GM19240 (cell line): ENCODE data around the genes ZNF433 and NACC1.

GRCh38 chr19:12034879-12036194 is at the start of gene ZNF433:
ZNF433 (minus strand) TSS chr19:12035679.
- RRBS = 3% methylated on average over 20 of the region's 75 CpGs

GRCh38 chr19:12373627-12373874 is 8.1 kb upstream of the ZNF442 start:
- RRBS = no CpG with 5 or more reads among the region's 3 CpGs

GRCh38 chr19:12770980-12771537 is 4.3 kb downstream of the HOOK2 start:
- RRBS = no CpG with 5 or more reads among the region's 18 CpGs

DNA sequence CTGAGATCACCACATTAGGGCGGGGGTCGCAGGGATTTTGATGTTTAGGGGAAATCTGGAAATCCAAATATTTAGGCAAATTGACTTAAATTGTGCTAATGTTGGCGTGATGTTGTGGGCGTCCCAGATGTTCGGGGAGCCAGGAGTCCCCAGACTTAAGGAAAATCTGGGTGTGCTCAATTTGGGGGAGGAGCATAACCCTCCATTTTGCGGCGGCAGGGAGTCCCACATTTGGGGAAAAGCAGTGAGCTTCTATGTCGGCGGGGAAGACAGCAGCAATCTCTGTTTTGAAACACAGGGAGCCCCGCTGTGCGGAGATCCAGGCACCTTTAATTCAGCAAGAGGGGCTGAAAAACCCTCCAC is 3.3 kb upstream of the HOOK2 start:
- RRBS = no CpG with 5 or more reads among the region's 11 CpGs

- RRBS = no CpG with 5 or more reads among the region's 13 CpGs
Observed at GRCh38 chr19:12792796-12793002, 1.4 kb downstream of the JUNB start.

DNA sequence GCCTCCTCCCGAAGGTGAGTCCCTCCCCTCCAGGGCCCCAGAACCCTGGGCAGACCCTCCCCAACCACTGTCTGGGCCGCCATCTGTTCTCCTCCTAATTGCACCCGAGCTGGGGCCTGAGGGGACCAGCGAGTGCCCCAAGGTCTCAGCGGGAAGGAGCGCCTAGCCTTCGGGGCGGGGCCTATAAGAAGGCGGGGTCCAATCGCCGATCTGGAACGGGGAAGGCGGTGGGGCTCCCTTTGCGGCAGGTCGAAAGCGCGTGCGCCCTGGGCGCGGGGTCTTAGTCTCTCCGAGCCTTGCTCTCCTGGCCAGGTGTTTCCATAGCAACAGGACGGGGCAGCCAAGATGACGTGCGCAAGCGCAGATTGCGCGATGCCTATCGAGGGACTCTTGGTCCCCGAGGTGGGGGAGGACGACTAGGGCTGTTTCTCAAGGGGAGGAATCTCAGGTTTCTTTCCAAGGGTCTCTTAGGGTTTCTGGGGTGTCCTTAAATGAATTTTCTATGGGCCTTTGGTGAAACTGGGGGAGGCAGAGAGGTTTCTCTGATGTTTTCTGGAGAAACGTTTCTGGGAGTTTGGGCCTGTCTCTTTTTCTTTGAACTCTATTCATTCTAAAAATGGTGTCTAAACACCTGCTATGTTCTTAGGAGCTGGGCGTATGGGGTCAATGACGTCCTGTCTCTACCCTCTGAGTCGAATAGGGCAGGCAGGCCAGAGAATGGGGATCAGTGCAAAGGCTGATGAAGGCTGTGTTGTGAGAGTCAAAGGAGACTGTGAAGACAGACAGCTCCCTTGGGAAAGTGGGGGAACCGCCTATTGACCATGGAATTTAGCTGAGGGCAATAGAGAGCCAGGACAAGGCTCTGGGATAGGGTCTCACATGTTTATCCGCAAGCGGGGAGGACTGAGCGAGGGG is 3.0 kb downstream of the MAST1 start:
- RRBS = no CpG with 5 or more reads among the region's 38 CpGs

DNA sequence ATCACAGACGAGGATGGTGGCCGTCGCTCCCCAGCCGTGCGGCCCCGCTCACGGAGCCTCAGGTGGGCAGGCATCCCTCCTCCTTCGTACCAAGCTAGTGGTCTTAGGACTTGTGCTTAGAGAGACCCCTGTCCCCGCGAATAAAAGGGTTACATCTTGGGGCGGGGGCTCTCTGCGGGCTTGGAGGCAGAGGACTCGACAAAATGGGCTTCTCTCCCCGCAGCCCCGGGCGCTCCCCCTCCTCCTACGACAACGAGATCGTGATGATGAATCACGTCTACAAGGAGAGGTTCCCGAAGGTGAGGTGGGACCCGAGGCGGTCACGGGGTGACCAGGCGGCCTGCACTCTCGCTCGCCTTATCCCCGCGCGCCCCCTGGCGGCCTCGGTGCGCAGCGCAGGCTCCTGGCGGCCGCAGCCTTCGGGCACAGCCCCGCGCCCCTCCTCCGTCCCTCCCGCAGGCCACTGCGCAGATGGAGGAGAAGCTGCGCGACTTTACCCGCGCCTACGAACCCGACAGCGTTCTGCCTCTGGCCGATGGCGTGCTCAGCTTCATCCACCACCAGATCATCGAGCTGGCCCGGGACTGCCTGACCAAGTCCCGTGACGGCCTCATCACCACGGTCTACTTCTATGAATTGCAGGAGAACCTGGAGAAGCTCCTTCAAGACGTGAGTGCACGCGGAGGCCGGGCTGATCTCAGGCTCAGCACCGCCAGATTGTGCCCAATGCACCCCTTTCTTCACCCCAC is 9.2 kb downstream of the MAST1 start:
- RRBS = 40% methylated on average over 7 of the region's 61 CpGs

DNA sequence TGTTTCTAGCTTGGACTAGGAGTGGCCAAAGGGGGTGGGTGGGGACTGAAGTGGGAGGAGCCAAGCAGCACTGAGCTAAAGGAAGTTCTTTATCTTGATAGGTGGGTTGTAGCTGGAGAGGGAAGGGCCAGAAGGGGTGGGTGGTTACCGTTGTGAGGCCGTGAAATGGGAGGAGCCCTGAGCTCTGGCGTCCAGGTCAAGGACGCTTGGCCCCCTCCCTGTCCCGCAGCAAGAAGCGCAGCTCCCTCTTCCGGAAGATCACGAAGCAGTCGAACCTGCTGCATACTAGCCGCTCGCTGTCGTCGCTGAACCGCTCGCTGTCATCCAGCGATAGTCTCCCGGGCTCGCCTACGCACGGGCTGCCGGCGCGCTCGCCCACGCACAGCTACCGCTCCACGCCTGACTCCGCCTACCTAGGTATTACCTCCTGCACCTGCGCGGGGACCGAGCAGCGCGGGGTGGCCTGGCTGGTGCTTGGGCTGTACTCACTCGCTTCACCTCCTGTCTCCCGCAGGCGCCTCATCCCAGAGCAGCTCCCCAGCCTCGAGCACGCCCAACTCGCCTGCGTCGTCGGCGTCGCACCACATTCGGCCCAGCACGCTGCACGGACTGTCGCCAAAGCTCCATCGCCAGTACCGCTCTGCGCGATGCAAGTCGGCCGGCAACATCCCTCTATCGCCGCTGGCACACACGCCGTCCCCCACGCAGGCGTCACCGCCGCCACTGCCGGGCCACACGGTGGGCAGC is 8.0 kb downstream of the DNASE2 start:
- RRBS = 97% methylated on average over 13 of the region's 64 CpGs

DNA sequence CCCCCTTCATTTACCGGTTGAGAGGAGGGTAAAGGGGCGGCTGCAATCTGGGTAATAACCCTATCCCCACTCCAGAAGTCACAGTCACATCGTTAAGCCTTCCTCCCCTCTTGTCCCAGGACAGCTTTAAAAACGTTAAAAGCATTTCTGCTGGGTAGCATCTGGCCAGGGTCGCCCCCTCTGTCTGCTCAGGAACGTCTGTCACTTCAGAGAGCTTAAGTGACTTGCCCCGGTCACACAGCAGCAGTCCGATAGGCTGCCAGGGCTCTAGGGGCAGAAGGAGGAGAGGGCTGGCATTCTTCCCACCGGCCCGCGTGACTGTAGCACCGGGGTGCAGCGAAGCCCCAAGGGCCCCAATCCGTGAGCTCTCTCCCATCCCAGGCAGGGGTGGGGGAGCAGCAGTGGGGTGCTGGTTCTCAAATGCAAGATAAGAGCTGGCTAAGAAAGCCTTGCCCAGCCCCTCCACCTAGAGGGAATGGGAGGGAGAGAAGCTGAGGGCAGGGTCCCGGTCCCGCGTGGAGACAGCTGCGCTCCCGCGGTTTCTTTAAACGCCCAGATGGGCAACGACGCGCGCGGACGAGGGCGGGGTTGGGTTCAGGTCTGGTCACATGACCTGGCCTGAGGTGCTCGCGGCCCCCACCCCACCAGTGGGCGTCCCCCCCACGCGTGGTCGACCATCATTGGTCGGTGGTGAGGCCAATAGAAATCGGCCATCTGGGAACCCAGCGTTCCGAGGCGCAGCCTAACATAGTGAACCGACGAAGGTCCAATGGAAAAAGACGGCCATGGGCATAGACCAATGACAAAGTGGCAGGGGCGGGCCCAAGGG is 476 bp upstream of the CALR start:
- RRBS = 3% methylated on average over 3 of the region's 43 CpGs

DNA sequence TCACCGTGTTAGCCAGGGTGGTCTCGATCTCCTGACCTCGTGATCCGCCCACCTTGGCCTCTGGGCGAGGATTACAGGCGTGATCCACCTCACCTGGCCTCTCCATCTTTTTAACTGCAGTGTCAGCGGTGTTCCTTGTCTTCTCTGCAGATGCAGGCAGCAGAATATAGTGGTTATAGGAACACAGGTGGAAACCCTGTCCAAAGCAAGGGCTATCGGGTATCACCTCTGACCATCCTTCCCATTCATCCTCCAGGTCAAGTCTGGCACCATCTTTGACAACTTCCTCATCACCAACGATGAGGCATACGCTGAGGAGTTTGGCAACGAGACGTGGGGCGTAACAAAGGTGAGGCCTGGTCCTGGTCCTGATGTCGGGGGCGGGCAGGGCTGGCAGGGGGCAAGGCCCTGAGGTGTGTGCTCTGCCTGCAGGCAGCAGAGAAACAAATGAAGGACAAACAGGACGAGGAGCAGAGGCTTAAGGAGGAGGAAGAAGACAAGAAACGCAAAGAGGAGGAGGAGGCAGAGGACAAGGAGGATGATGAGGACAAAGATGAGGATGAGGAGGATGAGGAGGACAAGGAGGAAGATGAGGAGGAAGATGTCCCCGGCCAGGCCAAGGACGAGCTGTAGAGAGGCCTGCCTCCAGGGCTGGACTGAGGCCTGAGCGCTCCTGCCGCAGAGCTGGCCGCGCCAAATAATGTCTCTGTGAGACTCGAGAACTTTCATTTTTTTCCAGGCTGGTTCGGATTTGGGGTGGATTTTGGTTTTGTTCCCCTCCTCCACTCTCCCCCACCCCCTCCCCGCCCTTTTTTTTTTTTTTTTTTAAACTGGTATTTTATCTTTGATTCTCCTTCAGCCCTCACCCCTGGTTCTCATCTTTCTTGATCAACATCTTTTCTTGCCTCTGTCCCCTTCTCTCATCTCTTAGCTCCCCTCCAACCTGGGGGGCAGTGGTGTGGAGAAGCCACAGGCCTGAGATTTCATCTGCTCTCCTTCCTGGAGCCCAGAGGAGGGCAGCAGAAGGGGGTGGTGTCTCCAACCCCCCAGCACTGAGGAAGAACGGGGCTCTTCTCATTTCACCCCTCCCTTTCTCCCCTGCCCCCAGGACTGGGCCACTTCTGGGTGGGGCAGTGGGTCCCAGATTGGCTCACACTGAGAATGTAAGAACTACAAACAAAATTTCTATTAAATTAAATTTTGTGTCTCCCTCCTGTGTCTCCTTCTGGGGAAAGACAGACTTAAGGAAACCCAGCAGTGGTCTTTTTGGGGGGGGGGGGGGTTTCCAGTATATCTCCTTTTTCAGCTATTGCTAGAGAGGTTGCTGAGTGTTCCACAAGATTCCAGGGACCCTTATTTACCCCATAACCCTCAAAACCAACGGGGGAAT is 1.9 kb upstream of the RAD23A start:
- RRBS = no CpG with 5 or more reads among the region's 28 CpGs

GRCh38 chr19:13001248-13002454 is 6.4 kb downstream of the NFIX start:
- RRBS = 95% methylated on average over 11 of the region's 68 CpGs

DNA sequence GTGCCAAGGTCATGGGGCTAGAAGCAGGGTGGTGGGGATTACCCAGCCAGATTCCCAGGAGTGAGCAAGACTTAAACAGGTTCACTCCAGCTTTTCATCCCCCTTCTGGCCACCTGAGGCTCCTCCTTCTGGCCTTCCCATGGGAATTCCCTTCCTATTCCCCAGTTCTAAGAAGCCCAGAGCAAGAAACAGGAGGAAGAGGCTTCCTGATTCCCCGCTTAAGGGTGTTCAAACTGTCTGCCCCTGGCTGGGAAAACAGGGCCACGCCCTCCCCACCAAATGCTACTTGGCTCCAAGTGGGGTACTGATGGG is 14.1 kb downstream of the NFIX start:
- RRBS = no CpG with 5 or more reads among the region's 2 CpGs

DNA sequence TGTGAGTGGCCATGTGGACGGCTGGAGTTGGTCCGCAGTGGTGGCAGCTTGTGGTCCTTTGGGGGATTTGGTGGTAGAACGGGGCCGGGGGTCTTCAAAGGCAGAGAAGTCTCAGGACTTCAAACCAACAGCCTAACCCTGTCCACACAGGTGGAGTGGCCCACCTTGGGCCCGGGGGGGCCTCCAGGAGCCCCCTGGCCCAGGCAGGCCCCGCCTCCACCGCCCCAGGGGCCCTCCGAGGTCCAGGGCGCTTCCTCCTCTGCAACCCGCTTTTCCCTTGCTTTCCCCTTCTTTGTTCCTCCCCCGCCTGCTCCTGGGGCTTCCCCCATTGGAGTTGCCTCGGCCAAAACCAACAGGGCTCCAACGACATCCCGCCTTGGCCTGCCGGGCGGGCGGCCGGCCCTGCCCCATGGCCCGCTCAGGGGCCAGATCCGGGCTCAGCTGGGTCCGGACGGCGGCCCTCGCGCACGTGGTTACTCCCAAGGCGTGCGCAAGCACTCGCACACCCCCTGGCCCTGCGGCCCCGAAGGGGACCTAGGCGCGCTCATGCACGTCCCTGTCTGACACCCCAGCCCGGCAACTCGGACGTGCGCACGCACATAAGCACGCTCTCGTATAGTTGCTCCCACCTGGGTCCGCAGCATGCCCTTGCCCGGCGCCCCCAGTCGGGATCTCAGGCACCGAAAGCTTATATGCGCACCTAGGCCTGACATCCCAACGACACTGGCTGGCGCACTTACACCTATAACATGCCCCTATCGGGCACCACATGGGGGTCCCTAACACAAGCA is 14.7 kb downstream of the NFIX start:
- RRBS = 33% methylated on average over 12 of the region's 50 CpGs

DNA sequence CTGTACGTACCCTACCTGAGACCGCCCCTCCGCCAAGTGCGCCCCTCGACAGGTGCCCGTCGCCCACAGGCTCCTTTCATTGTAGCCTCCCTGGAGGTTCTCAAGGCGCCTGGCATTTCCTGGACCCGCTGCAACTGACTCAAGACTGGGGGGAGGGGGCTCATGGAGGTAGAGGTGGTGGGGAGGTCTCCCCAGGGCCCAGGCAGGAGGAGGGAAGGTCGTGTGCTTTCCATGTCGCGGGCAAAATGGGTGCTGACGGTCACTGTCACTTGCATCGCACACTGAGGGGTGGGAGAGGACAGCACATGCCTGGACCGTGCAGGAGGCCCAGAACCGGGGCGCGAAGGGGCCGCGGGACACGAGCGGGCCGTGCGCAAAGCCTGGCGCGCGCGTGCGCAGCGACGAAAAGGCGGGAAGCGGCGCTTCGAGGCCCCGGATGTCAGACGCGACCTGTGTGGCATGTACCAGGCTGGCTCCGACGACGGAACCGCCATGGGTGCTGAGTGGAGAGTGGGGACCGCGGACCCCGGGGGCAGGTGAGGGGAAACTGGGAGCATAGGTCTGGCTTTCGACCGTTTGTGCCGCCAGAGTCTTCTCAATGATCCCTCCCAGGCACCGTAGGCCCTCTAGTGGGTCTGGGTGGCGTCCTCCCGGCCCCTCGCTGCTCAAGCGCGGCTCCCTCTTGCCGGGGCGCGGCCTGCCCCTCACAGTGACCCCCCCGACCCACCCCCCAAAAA is 16.6 kb downstream of the NFIX start:
- RRBS = 35% methylated on average over 20 of the region's 58 CpGs

DNA sequence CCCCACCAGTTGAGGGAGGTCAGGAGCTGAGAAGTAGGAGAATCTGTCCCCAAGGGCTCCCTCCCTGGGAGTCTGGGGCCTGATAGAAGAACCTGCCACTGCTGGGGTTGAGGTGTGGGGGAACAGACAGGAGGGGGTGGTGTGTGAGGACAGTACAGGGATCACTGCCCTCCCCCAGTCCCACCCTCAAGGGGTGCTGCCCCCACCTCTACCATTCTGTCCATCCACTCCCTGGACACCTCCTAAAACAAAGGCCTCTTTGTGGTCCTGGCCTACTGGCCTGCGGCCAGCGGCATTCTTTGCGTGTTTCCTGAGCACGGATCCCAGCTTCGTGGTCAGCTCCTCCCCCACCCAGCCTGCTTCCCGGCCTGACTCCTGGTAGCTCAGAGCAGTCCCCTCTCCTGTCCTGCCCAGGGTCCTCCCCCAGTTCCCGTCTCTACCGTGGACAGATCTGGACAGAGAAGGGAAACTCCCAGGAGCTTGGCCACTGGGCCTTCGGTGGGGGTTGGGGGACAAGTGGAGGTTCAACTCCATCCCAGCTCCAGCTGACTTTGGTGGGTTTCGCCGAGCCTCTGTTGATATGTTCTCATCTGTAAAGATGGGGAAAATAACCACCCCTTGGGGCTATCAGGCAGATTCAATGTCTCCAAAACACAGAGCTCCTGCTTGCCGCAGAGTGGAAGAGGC is 48.8 kb downstream of the LYL1 start:
- RRBS = no CpG with 5 or more reads among the region's 12 CpGs

GRCh38 chr19:13064116-13064624 is 38.5 kb downstream of the LYL1 start:
- RRBS = no CpG with 5 or more reads among the region's 8 CpGs

DNA sequence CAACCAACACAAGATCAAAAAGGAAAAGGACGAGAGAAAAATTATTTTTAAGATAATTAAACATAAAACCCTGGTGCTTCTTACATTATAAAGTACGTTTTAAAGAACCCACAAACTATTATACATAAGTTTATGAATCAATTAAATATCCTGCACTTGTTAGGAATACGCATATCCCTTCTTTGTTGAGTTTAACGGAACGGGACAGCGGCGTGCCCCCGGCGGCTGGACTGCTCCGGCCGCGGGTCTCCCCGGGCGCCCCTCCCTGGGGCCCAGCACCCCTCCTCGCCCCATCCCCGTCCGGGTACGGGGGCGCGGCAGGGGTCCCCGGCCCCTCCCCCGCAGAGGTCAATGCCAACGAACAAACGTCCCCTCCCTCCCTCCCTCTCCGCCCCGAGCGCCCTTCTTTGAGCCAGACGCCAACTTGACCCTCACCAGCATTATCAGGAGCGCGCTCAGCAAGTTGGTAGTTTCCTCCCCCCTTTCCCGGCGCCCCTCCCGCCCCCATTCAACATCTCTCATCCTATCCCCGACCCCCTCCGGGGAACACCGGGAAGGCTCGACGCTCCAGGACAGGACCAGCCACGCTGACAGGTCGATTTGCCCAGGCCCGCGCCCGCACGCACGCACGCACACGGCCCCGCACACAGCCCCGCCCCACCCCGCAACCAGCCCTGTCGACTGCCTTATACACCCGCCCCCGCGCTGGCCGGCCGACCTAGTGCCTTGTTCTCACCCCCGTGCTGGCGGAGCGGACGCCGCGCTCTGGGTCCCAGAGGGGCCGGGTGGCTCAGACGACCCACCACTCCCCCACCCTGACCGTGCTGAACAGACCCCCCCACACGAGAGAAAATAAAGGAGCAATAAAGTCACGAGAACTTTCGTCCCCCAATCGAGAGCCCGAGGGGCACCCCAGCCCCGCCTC is 5.1 kb downstream of the LYL1 start:
- RRBS = 6% methylated on average over 18 of the region's 71 CpGs

DNA sequence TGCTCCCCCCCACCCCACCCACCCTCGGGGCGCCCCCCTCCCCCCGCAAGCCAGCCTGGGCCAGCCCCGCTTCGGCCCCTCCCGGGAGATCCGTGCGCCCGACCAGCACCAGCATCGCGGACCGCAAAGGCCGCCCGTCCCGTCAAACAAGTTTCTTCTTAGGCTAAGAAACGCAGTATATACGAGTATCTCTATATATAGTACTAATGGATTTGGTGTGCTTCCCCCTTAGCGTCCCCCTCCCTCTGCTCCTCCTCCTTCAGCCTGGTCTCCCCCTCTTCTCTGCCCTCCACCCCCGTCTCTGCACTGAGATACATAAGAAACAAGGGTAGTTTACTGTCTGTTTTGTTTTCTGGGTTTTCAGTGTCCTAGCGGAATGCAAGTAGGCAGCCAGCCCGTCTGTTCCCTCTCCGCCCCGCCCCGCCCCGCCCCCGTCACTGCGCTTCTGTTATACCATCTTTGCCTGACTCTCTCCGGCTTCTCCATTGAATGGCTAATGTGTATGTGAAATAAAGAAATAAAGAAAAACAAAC is 4.3 kb downstream of the LYL1 start:
- RRBS = no CpG with 5 or more reads among the region's 28 CpGs

- RRBS = 2% methylated on average over 30 of the region's 86 CpGs
Observed at GRCh38 chr19:13117841-13118660, at the start of gene NACC1. NACC1 (plus strand) TSS chr19:13118264.

DNA sequence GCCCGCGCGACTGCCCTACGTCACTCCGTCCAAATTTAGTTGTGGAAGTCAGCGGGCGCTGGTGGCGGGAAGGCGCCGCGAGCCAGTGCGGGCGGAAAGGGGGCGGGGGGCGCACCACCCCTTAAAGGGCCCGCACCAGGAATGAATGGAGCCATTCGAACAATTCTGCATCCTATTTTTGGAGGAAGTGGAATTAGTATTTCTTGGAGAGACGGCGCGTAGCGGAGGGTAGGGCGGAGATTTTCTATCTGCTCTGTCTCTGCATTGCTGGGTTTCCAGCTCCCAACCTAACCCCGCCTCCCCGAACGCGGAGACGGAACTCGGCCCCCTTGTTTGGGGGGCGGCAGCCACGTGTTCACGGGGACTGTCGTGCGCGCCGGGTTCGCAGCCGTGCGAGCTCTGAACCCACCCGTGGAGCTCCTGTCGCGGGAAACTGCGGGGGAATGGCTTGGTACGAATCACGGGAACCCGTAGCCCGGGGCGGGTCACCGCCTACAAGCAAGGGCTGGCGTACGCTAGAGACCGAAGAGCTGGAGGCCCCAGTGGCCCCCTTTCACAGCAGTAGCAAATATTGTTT is 1.8 kb downstream of the IER2 start:
- RRBS = 2% methylated on average over 9 of the region's 51 CpGs